Smooth muscle cell (in vitro differentiated cells): ENCODE data around the genes DNAJB12, OIT3 and DNAJC9.

GRCh38 chr10:72354448-72355707 lies at the start of gene DNAJB12:
Gene DNAJB12 (minus strand): TSS chr10:72354919.
- RAMPAGE, long total RNA: start-site peak on the minus strand at chr10:72354900-72354915, 203 and 35 reads in 2 replicates

DNA sequence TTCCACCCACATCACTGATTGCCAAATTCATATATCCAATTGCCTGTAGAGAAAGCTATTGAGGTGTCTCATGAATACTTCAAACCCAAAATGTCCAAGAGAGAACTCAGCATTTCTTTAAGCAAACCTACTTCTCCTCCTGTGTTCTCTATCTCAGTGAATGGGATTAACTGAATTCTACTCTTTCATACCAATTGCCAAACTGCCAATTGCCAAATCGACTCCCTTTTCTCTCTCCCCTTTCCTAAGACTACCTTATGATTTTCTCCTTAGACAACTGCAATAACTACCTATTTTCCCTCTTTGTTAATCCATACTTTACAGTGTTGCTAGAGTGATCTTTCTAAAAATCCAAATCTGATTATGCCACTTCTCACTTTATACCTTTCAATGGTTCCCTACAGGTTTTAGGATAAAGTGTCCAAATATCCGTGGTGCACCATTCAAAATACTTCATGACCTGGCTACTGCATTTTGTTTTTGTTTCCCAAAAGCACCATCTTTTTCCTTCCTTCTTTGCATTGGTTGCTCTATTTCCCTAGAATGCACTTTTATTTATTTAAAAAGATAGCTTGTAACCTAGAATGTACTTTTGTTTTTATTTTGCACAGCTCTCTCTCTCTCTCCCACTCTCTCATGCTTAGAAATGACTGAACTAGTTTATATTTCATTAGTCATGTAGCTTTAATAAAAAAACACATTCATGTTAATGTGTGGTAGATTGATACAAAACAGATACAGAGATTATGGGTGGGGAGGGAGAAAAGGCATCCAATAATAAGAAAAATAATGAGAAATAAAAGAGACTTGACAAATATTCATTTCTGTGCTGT lies 105.2 kb upstream of the DNAJB12 start:
- RAMPAGE, long total RNA: no peak

DNA sequence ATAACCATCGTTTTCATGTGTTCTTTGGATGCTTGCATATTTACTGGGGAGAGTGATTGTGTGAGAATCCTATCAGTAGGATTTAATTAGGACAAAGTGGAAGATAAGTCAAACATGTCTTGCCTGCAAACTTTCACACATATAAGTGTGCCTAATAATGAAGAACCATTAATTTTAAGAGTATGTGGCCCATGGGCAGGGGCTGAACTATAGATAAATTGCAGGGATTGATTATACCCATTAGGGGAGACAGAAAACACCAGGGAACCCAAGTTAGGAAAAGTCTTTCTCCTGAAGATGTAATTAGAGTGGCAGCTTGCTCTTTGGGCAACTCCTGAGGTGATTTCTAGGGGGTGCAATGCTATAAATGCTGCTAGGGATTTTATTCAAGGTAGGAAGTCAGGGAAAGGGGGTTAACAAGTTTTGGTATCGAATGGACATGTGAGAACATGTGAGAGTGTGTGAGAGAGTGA lies 50.6 kb downstream of the MCU start:
- RAMPAGE, long total RNA: no peak

DNA sequence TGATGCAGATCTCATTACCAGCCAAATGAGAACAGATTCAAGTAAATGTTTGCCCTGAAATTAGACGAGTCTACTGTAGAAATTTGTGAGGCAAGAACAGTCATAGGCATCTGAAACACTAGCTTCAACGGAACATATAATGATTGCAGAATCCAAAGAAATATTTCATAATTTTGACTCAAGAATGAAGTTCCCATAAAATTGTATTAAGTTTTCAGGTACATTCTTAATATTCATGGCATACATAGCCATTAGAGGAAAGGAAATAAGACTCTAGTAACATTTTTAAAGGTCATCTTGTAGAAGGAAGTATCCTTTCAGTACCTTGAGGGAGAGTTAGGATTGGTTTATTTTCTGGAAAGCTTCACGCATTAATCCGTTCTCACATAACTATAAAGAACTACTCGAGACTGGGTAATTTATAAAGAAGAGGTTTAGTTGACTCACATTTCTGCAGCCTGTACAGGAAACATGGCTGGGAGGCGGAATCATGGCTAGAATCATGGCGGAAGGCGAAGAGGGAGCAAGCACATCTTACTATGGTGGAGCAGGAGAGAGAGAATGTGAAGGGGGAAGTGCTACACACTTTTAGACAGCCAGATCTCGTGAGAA lies 85.2 kb upstream of the OIT3 start:
- RAMPAGE, long total RNA: no peak

- RAMPAGE, long total RNA: no peak
Measured at GRCh38 chr10:72893018-72894064, at the start of gene OIT3. Gene OIT3 (plus strand): TSS chr10:72893739.

DNA sequence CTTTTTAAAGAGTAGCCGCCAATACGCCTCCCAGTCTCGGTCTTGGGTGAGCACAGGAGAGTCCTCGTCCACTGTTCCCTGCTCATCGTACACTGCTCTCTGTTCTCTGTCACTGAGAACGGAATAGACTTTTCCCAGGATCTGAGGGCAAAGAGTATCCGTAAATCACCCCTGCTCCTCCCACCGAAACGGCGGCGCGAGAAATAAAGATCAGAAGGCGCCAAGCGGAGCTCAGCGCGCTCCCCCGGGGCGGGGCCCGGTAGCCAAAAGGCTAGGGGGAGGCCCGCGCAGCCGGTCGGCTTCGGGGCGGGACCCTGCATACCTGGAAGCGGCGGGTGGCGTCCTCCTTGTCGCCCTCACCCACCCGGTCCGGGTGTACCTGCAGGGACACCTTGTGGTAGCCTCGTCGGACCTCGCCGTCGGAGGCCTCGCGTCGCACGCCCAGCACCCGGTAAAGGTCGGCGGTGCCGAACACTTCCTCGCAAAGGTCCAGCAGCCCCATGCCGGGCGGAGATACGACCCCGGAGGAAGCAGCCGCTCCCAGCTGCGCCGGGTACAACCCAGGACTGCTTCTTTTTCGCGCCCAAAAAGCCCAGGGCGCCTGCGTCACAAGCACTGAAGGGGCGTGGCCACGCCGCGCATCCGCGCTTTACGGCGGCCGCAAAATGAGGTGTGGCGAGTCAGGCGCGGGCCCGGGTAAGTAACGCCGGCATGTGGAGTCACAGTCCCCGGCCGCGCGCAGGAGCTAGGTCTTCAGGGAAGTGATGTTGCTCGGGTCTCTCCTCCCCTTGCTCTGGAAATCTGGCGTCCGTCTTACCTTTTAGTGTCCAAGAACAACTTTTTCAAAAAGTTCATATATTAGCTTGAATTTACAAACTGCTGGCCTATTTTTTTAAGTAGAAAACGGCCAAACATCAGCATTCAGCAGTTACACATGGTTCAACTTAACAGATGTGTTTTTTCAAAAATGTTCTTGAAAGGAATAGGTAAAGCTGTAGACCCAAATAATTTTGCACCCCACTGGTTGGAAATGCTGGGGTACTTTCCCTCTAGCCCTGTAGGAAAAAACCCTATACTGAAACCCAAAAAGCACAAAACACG lies at the start of gene DNAJC9:
DNAJC9 (minus strand) TSS at position 568 of the 1,101 bp plus-strand sequence.
- RAMPAGE, long total RNA: start-site peak on the minus strand centred at position 244 of the sequence, 102 bp wide, 24 and 20 reads in 2 replicates; start-site peak on the minus strand centred at position 573 of the sequence, 89 bp wide, 332 and 222 reads in 2 replicates

DNA sequence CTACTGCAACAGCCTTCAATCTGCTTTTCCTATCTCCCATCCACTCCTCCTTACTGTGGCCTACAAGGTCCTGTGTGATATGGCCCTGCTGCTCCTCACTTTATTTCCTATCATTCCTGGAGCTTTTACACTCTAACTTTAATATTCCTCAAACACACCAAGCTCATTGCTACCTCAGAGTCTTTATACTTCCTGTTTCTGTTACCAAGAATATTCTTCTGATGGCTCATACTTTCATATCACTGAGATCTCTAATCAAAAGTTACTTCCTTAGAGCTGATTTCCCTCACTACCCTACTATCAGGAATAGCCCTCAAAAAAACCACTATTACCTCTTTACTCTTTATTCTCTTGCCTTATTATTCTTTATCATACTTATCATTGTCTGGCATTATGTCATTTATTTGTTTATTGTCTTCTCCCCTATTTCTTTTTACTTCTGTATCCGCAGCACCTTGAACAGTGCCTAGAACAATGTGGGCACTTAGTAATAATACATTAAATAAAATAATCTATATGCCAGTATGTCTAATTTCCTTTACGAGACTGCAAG lies 5.9 kb upstream of the PPP3CB start:
- RAMPAGE, long total RNA: no peak

GRCh38 chr10:73506117-73506869 lies 10.5 kb upstream of the PPP3CB start:
- RAMPAGE, long total RNA: no peak

- RAMPAGE, long total RNA: no peak
Measured at GRCh38 chr10:73553129-73553763, 37.9 kb downstream of the USP54 start.

DNA sequence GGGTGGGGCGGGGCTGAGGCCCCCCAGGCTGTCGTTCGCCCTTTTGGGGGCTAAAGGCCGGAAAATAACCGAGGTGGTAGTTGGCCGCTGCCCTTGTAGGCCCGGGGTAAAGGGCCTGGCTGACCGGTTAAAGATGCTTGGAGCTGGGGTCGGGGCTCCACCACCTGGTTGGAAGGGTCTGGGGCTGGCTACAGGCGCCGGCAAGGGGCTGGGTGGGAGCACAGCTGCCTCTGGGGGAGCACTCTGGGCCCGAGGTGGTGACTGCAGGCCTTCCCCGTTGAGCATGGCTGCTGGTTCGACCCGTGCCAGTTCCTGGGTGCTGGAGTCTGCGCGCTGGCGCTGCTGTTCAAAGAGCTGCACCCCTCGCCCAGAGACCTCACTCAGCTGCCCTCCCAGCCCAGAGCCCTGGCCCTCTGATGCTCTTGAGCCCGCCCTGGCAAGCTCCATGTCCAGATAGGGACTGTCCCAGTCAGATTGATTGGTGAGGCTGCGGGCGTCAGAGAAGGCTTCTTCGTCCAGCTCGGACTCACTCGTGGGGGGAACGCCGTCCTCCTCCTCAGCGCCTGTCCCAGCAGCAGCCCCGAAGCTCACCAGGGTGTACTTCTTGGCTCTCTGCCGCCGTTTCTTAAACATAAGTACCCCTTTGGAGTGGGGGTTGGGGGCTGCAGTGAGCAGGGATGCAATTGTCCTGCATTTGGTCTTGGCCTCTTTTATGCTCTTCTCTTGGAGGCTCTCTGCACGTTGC lies 7.0 kb upstream of the MYOZ1 start:
- RAMPAGE, long total RNA: no peak

DNA sequence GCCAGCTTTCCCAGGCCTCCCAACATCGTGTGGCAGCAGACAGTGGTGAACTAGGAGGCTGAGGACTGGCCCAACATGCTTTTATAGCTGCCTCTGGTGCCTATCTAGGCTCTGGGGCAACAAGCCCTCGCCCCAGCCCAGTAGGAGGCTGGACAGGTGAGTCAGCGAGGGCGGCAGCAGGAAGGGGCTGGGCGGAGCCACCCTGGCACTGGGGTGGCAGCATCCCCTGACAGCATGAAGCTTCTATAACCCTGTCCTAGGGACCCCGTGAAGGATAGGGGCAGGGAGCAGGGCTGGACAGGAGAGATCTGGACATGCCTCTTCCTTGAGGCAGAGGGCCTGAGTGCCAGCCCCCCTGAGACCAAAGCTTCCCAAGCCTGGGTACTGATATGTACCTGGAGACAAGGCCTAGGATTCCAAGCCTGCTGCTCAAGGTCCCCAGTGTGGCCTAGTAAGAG lies 7.9 kb upstream of the SYNPO2L start:
- RAMPAGE, long total RNA: no peak

GRCh38 chr10:73729634-73730971 lies 14.1 kb upstream of the SEC24C start:
- RAMPAGE, long total RNA: start-site peak on the minus strand at chr10:73730458-73730506, 41 and 60 reads in 2 replicates

DNA sequence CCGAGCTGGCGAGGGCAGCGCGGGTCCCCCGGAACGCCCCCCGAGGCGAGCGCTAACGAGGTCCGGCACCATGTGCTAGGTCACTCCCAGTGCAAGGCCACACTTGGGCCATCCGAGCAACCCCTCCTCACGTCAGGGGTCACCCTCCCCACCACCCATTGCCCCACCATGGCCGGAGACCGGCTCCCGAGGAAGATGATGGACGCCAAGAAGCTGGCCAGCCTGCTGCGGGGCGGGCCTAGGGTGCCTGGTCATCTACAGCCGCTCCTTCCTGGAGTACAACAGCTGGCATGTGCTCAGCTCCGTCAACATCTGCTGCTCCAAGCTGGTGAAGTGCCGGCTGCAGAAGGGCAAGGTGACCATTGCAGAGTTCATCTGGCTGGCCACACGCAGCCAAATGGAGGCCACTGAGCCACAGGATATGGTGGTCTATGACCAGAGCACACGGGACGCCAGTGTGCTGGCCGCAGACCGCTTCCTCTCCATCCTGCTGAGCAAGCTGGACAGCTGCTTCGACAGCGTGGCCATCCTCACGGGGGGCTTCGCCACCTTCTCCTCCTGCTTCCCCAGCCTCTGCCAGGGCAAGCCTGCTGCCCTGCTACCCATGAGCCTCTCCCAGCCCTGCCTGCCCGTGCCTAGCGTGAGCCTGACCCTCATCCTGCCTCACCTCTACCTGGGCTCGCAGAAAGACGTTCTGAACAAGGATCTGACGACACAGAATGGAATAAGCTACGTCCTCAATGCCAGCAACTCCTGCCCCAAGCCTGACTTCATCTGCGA lies 12.3 kb upstream of the SEC24C start:
- RAMPAGE, long total RNA: no peak

DNA sequence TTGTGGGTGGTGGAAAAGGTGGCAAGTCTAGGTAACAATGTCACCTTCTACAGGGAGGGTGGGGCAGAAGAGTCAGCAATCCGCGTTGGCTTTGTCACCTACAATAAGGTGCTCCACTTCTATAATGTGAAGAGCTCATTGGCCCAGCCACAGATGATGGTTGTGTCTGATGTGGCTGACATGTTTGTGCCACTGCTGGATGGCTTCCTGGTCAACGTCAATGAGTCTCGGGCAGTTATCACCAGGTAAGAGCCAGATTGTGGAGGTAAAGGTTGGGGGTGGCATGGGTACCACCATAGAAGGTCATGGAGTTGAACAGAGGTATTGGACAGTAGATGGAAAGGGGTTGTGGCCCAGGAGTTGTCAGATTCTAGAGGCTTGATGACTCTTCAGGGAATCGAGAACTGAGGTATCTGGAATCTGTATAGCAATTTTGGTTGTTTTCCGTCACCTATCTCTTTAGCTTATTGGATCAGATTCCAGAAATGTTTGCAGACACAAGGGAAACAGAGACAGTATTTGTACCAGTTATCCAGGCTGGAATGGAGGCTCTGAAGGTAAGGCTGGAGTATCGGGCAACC lies 5.7 kb upstream of the FUT11 start:
- RAMPAGE, long total RNA: no peak

DNA sequence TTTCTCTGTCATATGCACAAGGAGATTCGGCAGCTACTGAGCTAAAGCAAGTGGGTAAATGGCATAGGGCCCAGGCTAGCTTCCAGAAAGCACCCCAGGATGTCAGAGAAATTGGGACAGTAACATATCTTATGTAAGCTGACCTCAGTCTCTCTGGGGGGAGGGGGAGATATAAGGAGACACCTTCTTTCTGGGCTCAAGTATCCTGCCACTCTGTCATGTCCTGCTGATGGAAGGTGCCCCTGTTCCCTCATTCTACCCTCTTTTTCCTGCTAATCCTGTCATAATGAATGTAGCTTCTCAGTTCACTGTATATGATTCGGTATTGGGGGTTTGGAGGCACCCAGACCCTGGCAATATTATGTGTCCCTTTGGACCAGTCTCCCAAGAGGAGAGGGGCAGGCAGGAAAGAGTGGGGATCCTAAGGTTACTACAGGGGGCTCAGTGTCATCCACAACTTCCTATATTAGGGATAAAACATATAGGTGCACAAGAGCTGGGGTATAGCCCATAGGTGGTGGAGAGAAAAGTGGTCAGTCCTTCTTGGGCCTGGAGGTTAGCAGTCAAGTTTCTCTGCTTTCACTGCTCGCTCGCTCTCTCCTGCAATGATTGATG lies 918 bp upstream of the FUT11 start:
- RAMPAGE, long total RNA: no peak

GRCh38 chr10:73780643-73781608 lies 922 bp upstream of the CHCHD1 start:
- RAMPAGE, long total RNA: no peak

DNA sequence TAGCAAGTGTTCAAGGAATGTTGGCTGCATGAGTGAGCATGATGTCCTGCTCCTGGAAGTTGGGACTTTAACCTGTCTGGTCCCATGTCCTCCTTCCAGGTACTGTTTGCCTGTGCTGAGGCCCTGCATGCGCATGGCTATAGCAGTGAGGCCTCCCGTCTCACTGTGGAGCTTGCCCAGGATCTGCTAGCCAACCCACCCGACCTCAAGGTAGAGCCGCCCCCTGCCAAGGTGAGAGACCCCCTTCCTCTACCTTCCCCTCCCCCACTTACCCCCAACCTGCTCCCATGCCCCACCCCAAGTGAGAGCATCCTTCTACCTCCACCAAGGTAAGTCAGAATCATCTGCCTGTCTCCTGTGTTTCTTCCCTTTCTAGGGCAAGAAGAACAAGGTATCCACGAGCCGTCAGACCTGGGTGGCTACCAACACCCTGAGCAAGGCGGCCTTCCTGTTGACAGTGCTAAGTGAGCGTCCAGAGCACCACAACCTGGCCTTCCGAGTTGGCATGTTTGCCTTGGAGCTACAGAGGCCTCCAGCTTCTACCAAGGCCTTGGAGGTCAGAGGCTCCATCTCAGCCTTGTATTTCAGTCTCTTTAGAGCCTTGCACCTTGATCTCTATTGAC lies 8.2 kb downstream of the ZSWIM8 start:
- RAMPAGE, long total RNA: no peak

- RAMPAGE, long total RNA: no peak
Measured at GRCh38 chr10:73800443-73801436, 10.7 kb downstream of the NDST2 start.

- RAMPAGE, long total RNA: no peak
Measured at GRCh38 chr10:73834663-73835814, 23.6 kb upstream of the NDST2 start.

- RAMPAGE, long total RNA: no peak
Measured at GRCh38 chr10:73850770-73851444, 23.4 kb downstream of the CAMK2G start.